ENCODE results near the genes BECN2 and SDCCAG8.

DNA sequence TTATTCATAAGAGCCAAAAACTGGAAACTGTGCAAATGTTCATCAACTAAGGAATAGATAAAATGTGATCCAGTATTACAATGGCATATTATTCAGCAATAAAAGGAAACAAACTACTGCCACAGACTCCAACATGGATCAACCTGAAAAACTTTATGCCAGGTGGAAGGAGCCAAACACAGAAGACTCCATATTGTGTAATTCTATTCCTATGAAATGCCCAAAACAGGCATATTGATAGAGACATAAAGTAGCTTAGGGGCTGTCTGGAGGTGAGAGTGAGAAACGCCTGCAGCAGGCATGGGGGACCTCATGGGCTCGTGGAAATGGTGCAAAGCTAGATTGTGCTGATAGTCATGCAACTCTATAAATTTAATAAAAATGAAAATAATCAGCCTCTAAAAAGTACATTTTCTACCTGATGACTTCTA is 366.6 kb downstream of the ZP4 start:
- PRO-cap: no peak

- PRO-cap: no peak
Measured at GRCh38 chr1:238485476-238486151, 594.9 kb upstream of the ZP4 start.

GRCh38 chr1:239629067-239629682 is 242.8 kb downstream of the CHRM3 start:
- PRO-cap: no peak

DNA sequence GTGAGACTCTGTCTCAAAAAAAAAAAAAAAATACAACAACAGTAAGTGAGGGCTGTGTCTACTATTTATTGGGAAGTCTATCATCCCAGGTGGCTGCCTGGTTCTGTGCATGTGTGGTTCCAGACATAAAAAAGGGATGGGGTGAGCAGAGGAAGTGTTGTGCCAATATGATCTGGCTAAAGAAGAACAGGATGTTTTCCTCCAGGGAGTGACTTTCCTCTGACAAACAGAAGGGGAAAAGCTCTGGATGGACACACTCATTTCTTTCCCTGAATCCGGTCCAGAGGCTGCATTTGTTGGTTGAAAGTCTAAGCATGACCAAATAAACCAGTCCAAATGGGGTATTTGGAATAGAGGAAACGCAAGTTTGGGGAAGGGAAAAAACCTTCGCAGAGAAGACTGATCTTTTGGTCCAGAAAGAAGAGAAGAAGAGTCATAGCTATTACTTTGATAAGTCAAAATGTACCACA is 12.7 kb downstream of the GREM2 start:
- PRO-cap: no peak

- PRO-cap: no peak
Measured at GRCh38 chr1:240619755-240620289, 7.9 kb upstream of the GREM2 start.

- PRO-cap: no peak
Measured at GRCh38 chr1:241531122-241531683, 975 bp upstream of the KMO start.

GRCh38 chr1:241533274-241534248 is 1.4 kb downstream of the KMO start:
- PRO-cap: no peak

DNA sequence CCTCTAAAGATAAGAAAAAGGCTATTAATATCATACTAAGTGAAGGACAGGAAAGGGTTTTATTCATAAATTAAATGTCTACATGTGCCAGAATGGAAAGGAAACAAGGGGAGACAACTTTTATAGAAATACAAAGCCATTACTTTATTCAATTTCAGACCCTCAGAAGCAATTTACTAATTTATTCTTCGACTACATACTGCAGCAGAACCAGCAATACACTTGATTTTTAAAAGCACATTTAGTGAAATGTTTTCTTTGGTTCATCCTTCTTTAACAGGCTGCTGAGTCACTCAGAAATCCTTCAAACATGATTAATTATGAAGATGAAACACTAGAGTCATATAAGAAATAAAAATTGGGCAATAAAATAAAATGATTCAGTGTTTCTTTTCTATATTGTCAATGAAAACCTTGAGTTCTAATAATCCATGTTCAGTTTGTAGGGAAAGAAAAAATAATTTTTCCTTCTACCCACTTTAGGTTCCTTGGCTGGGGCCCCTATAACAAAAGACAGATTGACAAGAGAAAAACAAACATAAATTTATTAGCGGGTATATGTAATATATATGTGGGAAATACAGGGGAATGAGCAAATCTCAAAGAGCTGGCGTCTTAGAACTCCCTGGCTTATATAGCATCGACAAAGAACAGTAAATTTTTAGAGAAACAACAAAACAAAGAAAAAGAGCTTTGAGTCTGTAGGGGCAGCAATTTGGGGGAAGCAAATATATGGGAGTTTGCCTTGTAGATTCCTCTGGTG is 46.9 kb downstream of the CHML start:
- PRO-cap: no peak

GRCh38 chr1:241623368-241623831 is 16.8 kb downstream of the CHML start:
- PRO-cap: no peak

GRCh38 chr1:241957725-241958018 is at the start of gene BECN2:
TSS of gene BECN2 (plus strand) at chr1:241957767.
- PRO-cap: no peak

DNA sequence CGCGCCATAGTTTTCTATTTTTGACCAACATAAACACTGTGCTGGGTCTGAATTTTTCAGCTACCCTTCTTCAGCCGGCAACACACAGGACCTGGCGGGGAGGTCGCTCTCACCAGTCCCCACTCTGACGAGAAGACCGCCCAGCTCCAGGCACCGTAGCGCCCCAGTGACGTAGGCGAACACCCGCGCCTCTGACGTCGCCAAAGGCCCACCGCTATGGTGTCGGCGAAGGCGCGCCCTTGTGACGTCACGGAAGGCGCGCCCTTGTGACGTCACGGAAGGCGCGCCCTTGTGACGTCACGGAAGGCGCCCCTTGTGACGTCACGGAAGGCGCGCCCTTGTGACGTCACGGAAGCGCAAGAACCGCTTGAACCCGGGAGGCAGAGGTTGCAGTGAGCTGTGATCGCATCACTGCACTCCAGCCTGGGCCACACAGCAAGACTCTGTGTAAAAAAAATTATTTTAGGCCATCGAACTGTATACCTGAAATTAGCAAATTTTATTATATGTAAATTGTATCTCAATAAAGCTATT is 153.5 kb downstream of the CEP170 start:
- PRO-cap: unidirectional peak, minus-strand start at position 168 of the sequence

DNA sequence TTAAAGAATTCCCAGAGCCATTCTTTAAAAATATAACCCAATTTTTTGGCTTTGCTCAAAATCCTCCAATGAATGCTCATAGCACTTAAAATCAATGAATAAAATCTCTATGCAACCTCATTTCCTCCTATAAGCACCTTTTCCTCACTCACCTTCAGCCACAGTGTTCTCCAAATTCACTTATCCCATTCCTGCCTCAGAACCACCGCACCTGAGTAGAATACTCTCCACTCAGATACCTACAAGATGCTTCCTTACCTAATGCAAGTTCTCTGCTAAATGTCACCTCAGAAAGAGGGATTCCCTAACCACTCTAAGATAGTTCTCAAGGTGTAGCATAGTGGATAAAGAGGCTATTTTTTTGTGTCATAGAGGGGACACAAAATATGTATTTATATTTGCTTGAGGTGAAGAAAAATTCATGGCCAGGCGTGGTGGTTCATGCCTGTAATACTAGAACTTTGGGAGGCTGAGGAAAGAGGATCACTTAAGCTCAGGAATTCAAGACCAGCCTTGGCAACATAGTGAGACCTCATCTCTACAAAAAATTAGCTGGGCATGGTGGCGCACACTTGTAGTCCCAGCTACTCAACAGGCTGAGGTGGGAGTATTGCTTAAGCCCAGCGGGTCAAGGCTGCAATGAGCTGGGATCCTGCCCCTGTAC is 6.2 kb downstream of the CEP170 start:
- PRO-cap: no peak

DNA sequence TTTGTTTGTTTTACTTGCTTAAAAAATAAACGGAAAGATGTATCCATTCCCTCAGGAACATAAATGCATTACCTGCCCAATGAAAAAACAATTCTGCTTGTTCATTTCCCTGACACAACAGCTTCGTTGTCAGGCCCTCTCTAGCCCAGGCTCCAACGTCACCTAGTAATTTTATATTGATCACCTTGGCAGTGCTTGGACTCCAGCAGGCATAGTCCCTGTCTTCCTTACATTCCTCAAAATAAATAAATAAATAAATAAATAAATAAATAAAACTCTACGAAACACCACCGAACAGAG is 1.2 kb downstream of the CEP170 start:
- PRO-cap: no peak

- PRO-cap: bidirectional peak, plus-strand start at chr1:243256056, minus-strand start at chr1:243255785
Measured at GRCh38 chr1:243255625-243256475, at the start of gene SDCCAG8. TSS of gene SDCCAG8 (plus strand) at chr1:243256041.

- PRO-cap: no peak
Measured at GRCh38 chr1:243396630-243397357, 141.0 kb downstream of the SDCCAG8 start.

GRCh38 chr1:243461604-243462498 is 206.0 kb downstream of the SDCCAG8 start:
- PRO-cap: no peak

GRCh38 chr1:243749554-243750764 is 100.1 kb downstream of the AKT3 start:
- PRO-cap: no peak

DNA sequence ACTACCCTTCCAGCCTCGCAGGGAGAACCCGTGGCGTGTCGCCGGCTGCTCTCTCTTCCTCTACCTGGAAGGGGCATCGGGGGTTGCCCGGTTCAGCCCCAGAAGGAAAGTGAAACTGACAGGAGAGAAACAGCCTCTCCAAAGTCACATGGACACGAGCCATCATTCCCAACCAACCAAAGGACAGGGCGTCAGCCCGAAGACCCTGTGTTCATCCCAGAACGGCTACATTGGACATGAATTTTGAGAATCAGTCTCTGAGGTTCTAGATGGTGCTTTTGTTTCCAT is 83.2 kb upstream of the C1orf100 start:
- PRO-cap: no peak

- PRO-cap: no peak
Measured at GRCh38 chr1:244272275-244272848, 80.1 kb upstream of the C1orf100 start.

DNA sequence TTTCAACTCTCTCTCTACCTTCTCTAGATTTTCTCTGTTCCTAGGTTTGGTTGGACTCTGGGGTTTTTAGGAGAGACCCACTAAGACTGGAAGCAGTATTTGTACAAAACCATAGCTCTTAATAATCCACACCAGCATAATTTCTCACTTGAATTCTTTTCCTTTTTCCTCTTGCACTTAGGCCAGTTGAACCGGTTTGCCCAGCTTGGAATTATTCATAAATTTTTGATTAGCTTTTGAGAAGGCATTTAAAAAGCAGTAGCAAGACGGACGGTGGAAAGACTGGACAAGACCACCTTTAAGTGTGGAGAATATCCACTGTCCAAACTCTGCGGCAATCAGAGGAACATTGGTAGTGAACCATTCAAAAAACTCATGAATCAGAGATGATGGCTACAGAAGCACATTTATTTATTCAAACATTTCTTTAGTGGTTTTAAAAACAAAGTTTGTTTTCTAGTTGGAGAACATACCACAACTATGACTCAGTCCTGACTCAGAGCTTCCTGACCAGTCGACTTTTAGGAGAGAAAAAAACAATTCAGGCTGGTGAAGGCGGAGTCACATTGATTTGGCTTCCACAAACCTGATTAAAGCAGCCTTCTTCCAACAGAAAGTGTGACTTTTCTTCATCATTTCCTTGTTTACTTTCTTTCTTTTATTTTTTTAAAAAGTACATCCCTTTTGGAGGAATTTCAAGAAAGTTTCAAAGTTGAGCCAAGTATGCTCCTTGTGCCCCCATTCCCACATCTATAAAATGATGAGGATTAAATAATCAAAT is 29.6 kb upstream of the C1orf100 start:
- PRO-cap: no peak